Heart (tissue), 3 donors: ENCODE measurements around the gene IMMP2L.

- RAMPAGE, long total RNA, 2 experiments: no peak in any of the 2 experiments
Measured at GRCh38 chr7:107974724-107975729, 27.9 kb downstream of the LAMB1 start.

GRCh38 chr7:107980539-107980912 is 22.4 kb downstream of the LAMB1 start:
- RAMPAGE, long total RNA, 2 experiments: no peak in any of the 2 experiments

GRCh38 chr7:107999373-108000197 is 3.4 kb downstream of the LAMB1 start:
- RAMPAGE, long total RNA, 2 experiments: no peak in any of the 2 experiments

DNA sequence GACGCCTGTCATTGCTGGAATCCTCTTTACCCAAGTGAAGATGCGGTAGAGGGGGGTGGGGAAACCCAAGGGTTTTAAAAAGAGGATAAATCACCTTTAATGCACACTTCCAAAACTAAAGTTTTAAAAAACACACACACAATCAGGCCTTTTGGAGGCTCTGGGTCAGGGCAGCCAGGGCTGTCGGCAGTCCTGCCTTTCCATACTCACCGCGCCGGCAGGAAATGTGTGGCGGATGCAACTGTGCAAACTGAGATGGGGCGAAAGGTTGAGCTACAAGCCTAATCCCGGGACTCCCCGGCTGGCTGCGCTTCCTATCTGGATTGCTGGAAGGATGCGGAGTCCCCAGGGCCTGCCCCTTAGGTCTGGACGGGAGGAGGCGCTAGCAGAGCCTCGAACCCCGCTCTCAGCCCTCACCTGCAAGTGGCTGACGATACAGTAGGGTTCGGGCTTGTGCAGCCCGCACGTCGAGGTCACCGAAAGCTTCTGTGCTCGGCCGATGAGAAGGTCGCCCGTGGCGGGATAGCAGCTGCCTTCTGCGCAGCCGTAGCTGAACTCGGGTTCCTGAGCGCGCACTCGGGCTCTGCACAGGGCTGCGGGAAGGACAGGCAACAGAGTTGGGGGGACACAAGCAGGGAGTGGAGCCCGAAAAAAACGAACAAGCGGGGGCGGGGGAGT is 1.7 kb downstream of the LAMB1 start:
- RAMPAGE, long total RNA, 2 experiments: no peak in any of the 2 experiments

DNA sequence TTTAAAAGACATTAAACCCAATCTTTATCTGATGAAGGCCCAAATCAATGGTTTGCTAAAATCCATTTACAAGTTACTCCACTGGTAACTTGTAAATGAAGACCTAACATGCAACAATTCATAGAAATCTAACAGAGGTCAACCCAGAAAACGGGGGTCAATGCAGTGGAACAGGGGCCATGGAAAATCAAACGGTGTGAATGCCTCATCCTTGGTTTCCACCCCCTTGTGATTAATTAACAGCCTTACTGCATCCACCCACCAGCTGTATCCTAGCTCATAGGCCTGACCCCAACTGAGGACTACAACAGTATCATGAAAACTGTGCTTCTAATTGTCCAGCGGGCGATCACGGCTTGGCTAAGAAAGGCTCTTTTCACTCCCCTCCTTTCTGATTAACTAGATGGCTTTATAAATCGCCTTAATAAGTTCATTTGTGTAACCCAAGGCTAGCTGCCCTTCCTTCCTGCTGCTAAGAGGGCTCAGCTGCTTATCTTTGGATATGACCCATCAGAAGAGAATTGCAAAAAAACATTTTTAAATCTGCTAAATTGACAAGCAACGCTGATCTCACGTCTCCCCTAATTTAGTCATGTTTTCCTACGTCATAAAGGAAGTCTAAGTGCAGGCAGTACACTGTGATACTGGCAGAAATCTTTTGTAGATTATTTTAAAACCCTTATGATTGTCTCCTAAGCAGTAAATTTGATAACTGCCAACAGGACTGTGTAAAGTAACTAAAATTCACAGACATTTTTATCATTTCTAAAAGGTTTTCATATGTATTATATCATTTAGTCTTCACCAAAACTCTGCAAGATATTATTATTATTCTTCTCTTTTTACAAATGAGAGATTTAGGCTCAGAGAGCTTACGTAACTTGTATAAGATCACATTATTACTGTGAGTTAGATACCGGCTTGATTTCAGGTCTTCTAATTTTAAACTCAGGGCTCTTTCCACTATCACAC is 163.0 kb downstream of the NRCAM start:
- RAMPAGE, long total RNA, 2 experiments: no peak in any of the 2 experiments

- RAMPAGE, long total RNA, 2 experiments: no peak in any of the 2 experiments
Measured at GRCh38 chr7:108523583-108523993, 2.3 kb downstream of the PNPLA8 start.

DNA sequence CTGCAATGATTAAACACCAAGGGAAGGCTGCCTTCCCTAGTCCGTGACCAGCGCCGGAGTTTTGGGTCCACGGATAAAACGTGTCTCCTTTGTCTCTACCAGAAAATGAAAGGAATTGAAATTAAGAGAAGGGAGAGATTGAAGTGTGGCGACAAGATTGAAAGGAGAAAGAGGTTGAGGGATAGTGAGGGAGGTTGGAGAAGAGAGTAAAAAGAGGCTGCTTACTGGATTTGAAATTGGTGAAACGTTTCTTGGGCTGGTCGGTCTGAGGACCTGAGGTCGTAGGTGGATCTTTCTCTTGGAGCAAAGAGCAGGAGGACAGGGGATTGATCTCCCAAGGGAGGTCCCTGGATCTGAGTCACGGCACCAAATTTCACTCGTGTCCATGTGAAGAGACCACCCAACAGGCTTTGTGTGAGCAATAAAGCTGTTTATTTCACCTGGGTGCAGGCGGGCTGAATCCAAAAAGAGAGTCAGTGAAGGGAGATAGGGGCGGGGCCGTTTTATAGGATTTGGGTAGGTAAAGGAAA is 1027.2 kb downstream of the DNAJB9 start:
- RAMPAGE, long total RNA, 2 experiments: no peak in any of the 2 experiments

GRCh38 chr7:111013356-111013740 is 77.6 kb upstream of the LRRN3 start:
- RAMPAGE, long total RNA, 2 experiments: no peak in any of the 2 experiments

DNA sequence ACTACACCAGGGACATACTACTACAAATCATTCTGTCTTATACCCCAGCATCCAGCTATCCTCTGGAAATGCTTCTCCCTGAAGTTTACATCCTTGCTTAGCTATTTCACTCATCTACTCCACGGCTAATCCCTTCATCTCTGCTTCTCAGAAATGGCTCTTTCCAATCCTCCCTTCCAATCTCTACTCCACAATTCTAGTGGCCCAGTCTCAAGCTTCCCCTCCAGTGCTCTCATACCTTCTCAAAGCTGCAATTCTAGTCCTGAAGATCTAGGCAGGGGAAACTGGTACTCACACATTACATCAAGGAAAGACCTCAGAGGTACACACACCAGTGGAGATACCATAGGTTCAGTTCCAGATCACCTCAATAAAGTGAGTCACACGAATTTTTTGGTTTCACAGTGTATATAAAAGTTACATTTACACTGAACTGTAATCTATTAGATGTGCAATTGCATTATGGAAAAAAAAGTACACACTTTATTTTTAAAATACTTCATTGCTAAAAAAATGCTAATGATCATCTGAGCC is 123.1 kb downstream of the IMMP2L start:
- RAMPAGE, long total RNA, 2 experiments: no peak in any of the 2 experiments

DNA sequence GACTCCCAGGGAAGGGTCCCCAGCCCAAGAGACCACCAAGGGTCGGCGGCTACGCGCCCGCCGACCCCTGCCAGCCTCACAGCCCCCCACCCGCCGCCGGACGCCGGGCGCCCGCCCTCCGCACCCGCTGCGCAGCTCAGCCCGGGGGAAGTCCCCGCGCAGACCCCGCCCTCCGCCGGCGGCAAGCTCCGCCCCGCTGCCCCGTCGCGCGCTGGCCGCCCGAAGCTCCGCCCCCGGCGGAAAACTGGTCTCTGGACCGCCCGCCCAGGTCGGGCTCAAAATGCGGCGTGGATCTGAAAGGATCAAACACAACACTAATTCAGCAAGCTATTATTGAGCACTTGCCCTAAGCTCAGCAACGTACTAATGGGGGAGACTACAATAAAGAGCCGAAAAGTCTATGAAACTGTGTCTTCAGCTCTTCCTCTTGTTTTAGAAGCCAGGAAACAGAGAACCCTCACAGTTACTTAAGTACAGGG is at the start of gene IMMP2L:
Gene IMMP2L (minus strand): TSS at position 153 of the 479 bp plus-strand sequence.
- RAMPAGE, long total RNA, 2 experiments: start-site peak on the minus strand in 2 of 2 experiments, centred at positions 145 to 170 of the sequence, 401 to 631 reads per replicate

GRCh38 chr7:111695646-111695872 is 133.3 kb upstream of the IMMP2L start:
- RAMPAGE, long total RNA, 2 experiments: no peak in any of the 2 experiments

DNA sequence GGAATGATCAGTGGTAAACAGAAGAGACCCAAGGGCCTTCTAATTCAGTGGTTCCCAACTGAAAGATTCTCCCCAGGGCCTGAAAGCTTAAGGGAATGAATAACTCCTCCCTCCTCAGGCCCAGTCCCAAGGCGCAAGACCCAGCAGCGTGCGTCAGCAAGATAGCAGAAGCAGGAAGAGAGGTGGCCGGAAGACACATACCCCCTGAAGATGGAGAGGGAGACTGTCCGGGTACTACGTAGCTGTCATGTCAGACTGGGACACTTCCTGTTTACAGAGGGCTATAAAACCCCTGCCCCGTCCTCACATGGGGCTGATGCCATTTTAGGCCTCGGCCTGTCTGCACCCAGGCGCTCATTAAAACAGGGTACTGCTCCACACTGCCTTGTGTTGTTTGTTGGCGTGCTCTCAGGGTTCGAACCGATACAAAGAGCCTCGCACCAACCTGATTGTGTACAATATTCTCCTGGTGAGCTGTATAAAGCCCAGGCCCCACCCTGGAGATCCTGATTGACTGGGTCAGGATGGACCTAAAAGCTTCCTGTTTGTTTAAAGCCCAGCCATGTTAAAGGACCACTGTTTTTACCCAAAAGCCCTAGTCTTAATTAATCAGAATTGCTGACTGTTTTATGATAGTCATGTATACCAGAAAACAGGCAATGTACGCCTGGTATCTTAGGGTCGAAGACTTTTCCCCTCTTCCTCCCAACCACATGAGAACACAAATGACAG is 251.6 kb downstream of the DOCK4 start:
- RAMPAGE, long total RNA, 2 experiments: no peak in any of the 2 experiments

- RAMPAGE, long total RNA, 2 experiments: no peak in any of the 2 experiments
Measured at GRCh38 chr7:112084306-112084871, 121.8 kb downstream of the DOCK4 start.

DNA sequence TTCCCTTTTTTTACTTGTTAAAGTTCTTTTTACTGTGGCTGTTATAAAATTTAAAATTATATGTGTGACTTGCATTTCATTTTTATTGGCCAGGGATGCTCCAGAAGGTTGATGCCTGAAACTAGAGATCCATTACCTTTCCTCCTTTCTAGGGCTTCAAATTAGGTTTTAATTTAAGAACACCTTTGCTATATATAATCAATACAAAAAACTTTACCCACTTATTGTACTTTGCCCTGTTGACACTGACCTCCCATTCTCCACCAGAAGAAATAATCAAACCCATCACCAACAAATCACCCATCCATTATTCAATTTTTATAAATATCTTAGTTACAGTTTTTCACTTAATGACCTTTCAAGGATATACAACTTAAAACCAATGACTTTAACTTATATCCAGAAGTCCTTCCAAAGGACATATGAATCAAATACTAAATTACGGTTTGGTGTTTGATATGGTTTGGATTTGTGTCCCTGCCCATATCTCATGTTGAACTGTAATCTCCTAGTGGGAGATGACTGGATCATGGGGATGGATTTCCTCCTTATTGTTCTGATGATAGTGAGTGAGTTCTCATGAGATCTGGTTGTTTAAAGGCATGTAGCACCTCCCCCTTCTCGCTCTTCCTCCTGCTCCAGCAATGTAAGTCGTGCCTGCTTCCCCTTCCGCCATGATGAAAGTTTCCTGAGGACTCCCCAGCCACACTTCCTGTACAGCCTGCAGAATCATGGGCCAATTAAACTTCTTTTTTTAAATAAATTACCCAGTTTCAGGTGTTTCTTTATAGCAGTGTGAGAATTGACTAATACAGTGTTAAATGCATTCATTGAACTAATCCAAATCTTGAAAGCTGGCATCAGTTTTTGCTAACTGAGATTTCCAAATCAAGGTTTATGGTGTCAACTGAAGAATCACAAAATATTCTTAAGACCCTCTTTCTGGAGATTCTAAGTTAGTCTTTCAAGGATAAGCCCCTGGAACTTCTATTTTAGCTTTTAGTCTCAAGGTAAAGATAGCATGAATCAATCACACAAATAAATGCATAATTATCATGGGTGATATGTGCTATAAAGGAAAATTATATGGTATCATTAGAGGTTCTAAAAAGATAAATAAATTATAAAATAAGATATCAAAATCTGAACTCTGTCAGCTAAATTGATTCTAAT is 116.7 kb downstream of the DOCK4 start:
- RAMPAGE, long total RNA, 2 experiments: no peak in any of the 2 experiments

DNA sequence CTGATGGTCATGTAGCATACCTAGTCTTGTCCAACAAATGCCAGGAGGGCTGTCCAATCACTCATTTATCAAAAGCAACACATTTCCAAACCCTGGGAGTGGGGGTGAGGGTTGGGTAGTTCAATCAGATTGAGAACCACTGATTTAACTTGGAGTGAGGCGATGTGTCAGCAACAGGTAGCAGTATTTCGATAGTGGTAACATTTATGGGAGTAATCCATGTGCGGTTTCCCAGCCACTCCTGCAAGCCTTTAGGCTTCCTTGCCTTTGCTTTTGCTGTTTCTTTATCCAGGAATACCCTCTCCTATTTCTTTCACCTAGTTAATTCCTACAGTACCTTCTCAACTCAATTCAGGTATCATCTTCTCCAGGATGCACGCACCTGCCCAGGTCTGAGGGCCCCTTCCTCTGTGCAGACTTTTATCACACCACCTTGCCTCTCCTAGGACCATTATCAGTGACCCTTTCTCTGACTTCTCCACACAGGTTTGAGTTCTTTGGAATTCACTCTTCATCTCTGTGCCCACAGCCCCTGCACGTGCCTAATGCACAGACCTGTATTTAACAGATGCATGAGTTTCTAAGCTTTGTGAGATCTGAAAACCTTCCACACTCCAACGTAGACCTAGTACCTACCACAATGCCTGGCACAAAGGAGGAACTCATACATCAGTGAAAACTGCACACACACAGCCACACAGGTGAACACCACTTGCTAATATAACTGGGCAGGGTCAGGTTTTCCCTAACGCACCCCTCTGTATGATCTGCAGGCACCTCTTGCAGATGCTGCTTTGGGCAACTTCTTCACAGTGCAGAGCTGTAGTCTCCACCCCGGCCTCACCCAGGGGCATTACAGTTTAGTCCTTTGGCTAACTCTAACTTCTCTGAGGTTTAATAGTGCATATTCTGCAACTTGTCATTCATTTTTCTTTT is 22.3 kb downstream of the DOCK4 start:
- RAMPAGE, long total RNA, 2 experiments: no peak in any of the 2 experiments

DNA sequence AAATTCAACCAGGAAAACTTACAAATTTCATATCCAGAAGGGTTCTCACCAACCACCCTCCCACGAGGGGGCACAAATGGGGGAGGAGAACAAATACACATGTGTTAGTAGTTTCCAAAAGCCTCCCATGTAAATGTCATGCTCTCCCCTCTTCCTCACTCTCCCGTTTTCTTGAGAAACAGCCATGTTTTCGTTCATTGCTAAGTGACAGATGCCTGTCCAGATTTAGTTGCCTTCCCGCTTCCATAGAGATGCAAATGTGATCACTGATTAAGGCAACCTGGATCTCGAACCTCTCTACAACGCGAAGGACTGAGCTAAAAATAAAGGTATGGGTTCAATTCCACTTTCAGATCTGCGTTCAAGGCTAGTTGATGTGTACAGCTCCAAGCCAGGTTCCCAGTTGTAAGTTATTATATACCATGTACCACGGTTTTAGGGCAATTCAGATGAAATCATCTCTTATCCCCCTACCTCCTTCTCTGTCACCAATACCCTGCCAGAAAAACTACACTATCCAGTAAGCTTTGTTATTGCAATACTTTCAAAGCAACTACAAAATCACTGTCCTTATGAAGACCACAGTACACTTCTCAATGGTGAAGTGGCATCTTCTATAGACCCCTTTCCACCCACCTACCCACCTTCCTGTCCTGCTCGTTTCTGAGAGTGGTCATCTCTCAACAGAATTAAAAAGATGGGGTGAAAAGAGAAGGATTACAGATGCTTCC is 10.2 kb downstream of the DOCK4 start:
- RAMPAGE, long total RNA, 2 experiments: no peak in any of the 2 experiments

- RAMPAGE, long total RNA, 2 experiments: no peak in any of the 2 experiments
Measured at GRCh38 chr7:112203972-112204536, 2.1 kb downstream of the DOCK4 start.

DNA sequence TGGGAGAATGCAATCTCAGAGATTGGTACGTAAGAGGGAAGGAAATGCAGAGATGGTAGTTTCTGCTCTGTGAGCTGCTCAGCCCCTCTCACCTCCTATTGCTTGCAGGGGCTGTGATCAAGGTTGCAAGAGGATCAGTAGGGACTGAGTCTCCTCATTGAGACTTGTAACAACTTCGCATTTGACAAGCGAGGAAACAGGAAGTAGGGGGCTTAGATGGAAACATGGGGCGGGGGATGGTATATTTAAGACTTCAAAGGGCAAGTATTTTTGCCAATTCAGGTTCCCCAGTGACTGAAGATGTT is 28.3 kb upstream of the IFRD1 start:
- RAMPAGE, long total RNA, 2 experiments: no peak in any of the 2 experiments

DNA sequence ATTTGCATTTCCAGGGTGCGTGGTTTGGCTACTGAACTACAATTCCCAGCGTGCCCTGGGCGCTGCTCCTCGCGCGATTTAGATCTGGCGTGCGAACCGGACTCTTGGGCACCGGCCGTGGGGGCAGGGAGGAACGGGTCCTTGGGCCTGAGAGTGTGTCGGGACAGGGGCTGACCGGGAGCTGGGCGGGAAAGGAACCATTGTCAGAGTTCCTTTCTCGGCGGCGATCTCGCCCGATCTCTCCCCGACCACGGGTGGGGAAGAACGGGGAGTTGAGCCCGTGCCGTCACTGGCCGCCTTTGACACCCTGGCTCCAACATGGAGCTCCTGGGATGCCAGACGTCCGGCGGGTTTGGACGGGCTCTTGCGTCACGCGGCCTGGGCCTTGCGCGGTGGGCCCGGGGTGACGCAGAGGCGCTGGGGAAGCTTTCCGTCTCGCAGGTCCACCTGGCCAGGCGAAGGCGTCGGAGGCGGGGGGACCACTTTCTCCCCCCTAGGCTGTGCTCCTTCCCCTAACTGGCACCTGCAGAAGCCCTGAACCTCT is 697 bp downstream of the IFRD1 start:
- RAMPAGE, long total RNA, 2 experiments: no peak in any of the 2 experiments

DNA sequence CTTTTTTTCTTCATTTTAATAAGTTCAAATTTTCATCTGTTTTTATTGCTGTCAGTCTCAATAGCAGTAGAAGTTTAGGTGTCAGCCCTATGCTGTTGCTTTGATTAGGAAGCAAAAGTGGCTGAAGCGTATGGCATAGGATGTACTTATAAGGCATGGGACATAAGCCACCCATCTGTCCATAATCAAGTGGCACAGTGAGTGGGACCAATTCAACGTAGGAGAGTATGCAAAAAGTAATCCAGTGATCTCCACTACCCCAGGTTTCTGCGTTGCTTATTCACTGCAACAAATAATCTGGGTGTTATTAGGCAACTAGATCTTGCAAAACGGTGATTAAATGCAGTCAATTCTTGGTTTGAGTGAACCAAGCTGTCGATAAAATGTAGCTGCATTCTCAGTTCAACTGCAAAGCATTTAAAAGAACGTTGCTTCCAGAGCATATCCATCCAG is 4.9 kb downstream of the LSMEM1 start:
- RAMPAGE, long total RNA, 2 experiments: no peak in any of the 2 experiments